Retinal pigment epithelial cell (primary cell): Measurements from ENCODE around the genes TMEM201 and RBP7.

DNA sequence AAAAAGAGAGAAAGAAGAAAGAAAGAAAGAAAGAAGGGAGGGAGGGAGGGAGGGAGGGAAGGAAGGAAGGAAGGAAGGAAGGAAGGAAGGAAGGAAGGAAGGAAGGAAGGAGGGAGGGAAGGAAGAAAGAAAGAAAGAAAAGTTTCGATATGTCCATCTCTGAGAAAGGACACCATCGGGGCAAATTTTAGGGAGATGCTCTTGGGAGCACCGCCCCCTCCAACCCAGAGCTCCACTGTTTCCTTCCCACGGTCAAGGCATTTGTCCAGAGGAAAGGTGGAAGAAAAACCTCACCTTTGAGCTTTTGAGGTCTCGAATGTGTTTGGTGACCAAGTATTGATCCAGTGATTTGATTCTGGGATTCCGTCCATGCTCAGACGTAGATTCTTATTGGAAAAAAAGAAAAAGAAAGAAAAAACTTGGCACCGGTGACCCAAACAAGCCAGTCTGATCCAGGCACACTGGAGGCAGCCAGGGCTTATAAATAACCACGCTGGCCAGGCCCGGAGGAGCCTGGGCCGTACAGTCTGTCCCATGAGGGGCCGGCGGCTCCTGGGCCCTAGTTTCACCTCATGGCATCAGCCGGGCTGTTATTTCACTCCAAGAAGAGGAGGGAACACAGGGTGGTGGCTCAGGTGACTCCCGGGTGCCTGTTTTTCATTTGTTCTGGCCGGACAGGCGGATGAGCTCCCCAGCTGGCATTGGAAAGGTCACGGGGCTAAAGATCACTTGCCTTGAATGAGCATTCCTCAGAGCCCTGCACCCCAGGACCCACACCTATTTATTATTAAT, 36.1 kb upstream of the SLC25A33 start:
- RRBS: 73% methylated on average over 5 of the region's 18 CpGs

DNA sequence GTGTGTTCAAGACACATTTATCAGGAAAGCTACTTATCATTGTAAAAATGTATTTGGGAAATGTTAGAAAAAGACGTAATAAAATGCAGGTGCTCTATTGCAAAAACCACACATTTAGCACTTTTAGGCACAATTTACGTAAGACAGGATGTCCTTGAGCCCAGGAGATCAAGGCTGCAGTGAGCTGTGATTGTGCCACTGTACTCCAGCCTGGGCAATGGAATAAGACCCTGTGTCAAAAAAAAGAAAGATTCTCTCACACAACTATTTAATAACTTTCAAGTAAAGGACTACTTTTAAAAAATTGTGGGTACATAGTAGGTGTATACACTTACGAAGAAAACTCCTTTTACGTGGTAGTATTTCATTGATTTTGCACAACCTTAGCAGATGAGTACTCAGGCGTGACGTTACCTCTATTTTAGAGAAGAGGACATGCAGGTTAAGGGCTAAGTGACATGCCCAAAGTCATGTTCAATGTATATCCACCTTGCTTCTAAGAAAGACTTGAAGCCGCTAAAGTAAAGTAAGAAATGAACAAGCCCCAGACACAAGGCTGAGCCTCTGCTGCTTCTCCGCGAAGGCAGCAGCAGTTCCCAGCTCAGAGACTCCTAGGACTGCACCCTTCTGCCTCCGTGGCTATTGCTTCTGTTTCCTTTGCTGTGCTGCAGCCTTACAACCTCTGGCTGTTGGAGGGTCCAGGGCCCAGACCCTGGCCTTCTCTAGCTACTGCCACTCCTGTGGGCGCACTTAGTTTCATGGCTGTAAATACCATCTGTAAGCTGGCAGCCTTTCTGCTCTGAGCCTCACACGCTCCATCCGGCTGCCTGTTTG, 18.6 kb downstream of the SLC25A33 start:
- RRBS: no CpG with 5 or more reads among the region's 13 CpGs

DNA sequence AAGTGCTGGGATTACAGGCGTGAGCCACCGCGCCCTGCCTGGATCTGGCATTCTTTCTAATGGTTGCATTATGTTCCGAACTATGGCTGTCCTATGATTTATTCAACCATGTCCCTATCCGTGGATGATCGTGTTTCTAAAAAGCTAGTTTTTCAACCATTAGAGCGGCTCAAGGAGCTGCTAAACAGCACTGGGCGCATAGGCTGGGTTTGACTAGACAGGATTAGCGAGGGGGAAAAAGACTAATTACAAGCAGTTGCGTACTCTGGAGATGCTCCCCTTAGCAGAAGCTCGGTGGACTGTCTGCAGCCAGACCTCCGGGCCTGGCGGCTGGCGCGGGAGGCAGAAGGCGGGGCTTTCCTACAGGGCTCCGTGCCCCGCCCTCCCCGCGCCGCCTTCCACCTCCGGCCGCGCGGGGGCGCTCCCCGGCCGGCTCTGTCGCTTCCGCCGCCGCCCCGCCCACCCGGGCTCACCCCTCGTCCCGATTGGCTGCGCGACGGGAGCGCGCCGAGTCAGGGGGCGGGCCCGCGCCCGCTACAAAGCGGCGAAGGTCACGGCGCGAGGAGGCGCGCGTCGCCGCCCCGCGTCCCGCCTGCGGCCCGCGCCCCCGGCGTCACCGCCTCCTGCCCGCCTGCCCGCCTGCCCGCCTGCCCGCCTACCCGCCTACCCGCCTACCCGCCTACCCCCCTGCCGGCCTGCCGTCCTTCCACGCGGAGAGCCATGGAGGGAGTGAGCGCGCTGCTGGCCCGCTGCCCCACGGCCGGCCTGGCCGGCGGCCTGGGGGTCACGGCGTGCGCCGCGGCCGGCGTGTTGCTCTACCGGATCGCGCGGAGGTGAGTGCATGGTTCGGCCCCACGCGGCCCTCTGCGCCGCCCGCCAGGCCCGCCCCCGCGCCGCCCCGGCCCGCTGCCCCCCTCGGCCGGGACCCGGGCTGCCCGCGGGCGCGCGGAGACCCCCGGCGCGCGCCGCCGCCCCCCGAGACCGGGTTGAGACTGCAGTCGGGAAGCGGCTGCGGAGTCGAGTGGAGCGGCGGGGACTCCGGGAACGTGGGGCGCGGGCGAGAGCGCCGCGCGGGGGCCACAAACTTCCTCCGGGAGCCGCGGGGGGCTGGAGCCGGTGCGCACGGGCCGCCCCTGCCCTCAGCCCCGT, at the start of gene TMEM201:
Gene TMEM201 (plus strand): TSS at position 701 of the 1,149 bp plus-strand sequence.
- RRBS: under 1% methylated on average over 63 of the region's 145 CpGs

- RRBS: 92% methylated on average over 7 of the region's 33 CpGs
Measured at GRCh38 chr1:9612917-9614101, 24.6 kb downstream of the TMEM201 start.

GRCh38 chr1:9615062-9615354, 26.3 kb downstream of the TMEM201 start:
- RRBS: no CpG with 5 or more reads among the region's 9 CpGs

- RRBS: 71% methylated on average over 5 of the region's 9 CpGs
Measured at GRCh38 chr1:9626040-9626499, 25.5 kb upstream of the PIK3CD start.

GRCh38 chr1:9651998-9652796, 666 bp downstream of the PIK3CD start:
- RRBS: 2% methylated on average over 33 of the region's 80 CpGs

GRCh38 chr1:9749222-9750020, 74.3 kb downstream of the CLSTN1 start:
- RRBS: no CpG with 5 or more reads among the region's 19 CpGs

DNA sequence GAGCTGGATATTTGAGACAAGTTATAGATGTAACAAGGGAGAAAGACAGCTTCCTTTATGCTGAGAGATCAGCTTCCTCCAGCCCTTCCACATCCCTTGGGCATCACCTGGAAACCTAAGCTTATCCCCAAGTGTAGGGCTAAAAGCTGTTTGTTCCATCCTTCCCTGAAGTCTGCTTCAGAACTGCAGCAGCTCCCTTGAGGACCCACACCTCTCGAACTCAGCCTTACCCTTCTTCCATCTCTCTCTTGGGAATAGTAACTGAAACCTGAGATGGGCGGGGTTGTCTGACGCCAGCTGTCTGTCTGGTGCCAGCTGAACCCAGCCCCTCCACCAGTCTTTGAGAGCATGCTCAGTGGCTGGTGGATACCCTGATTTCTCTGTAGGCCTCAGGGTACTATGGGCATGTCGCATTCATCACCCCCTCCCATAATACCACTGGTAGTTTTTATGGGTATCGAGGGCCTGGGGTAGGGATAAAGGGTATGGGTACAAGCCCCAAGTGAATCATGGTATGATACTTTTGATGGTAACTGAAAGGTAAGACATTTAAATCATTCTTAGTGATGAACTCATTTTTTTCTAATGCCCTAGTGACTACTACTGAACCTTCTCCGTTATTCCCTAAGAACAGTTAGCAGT, 17.9 kb downstream of the NMNAT1 start:
- RRBS: no CpG with 5 or more reads among the region's 6 CpGs

GRCh38 chr1:9992797-9993397, 4.1 kb upstream of the RBP7 start:
- RRBS: no CpG with 5 or more reads among the region's 11 CpGs

- RRBS: 0% methylated on average over 3 of the region's 60 CpGs
Measured at GRCh38 chr1:9996895-9997541, at the start of gene RBP7. RBP7 (plus strand) TSS chr1:9997228.

DNA sequence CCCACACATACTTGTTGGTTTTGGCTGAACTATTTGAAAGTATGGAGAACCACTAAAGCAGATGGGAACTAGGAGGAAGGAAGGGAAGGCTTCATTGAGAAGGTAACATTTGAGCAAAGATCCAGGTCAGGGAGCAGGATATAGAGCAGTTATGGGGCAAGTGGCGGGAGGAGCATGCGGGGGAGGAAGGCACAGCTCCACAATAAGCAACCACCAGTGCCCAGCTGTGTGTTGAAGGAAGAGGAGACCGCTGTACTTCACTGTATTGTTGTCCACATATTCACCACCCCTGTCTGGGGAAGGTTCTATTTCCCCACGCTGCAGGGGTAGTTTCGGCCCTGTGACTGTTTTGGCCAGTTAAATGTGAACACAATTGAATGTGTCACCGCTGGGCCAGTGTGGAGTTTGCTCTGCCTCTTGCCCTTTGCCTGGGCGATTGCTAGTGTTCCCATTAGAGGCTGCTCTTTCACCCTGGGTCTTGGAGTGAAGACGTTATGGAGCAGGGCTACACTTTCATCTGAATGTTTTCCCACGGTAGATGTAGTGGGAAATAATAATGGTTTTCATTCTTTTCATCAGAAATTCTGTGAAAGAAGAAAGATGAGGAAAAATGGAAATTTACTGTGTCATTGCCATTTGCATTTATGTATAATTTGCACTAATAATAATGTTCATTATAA, 32.6 kb downstream of the UBE4B start:
- RRBS: no CpG with 5 or more reads among the region's 9 CpGs

- RRBS: no CpG with 5 or more reads among the region's 4 CpGs
Measured at GRCh38 chr1:10155158-10155660, 55.2 kb upstream of the KIF1B start.

- RRBS: no CpG with 5 or more reads among the region's 5 CpGs
Measured at GRCh38 chr1:10307713-10308379, 91.0 kb upstream of the PGD start.

GRCh38 chr1:10530364-10531519, 56.0 kb downstream of the PEX14 start:
- RRBS: no CpG with 5 or more reads among the region's 36 CpGs

- RRBS: no CpG with 5 or more reads among the region's 13 CpGs
Measured at GRCh38 chr1:10541332-10541578, 66.5 kb downstream of the PEX14 start.

GRCh38 chr1:10599025-10599711, 124.4 kb downstream of the PEX14 start:
- RRBS: no CpG with 5 or more reads among the region's 9 CpGs

- RRBS: no CpG with 5 or more reads among the region's 13 CpGs
Measured at GRCh38 chr1:10629502-10629771, 154.7 kb downstream of the PEX14 start.

GRCh38 chr1:10632155-10633026, 157.6 kb downstream of the PEX14 start:
- RRBS: no CpG with 5 or more reads among the region's 24 CpGs

GRCh38 chr1:10637887-10638659, 158.4 kb downstream of the CASZ1 start:
- RRBS: 2% methylated on average over 11 of the region's 41 CpGs